GM12891 (cell line): ENCODE results near the gene VWF.

DNA sequence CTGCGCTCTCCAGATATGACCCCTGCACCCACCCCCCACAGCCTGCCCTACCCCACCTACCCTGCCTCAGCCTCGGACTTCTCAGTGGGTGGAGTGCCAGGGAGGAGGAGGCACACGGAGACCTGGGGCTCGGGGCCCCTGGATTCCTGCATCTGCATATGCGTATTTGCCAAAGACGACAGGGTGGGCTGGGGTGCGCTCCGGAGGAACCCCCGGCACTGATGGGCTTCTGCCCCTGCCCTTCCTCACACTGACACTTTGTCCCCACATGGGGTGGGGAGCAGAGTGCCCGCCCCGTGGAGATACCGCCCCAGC lies 206.0 kb downstream of the TSPAN9 start:
- RRBS: no CpG with 5 or more reads among the region's 12 CpGs

GRCh38 chr12:3816071-3816668 lies 57.0 kb downstream of the PARP11 start:
- RRBS: no CpG with 5 or more reads among the region's 4 CpGs

- RRBS: no CpG with 5 or more reads among the region's 4 CpGs
Observed at GRCh38 chr12:3865933-3866732, 7.1 kb downstream of the PARP11 start.

GRCh38 chr12:3870831-3871230 lies 2.4 kb downstream of the PARP11 start:
- RRBS: no CpG with 5 or more reads among the region's 2 CpGs

DNA sequence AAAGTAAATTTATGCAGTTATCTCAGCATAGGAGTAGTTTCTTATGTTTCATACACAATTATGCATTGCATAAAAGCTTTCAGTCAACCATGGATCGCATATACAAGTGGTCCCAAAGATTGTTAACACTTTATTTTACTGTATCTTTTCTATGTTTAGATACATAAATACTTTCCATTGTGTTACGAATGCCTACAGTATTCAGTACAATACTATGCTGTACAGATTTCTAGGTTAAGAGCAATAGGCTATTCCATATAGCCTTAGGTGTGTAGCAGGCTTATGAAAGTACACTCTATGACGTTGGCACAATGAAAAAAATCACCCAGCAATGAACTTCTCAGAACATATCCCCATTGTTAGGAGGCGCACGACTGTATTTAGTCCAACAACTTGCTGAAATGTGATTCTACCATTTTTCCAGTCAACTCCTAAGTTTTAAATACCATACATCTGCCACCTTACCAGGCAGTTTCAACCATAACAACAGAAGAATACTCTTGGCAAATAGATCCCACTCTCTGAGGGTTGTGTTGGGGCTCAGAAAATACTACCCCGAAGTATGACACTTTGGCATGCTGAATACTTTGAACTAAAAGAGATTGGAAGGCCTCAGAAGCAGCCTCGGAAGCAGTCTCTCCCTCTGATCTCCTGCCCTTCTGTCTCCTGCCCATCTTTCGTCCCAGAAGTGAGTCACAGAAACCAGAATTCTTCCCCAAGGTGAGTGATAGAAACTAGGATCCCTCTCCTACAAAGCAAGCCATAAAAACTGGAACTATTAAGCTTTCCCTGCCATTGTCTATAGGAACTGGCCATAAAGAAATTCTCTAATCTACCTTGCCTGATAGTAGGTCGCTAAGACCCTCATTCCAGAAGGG lies 1.7 kb downstream of the PARP11 start:
- RRBS: no CpG with 5 or more reads among the region's 9 CpGs

DNA sequence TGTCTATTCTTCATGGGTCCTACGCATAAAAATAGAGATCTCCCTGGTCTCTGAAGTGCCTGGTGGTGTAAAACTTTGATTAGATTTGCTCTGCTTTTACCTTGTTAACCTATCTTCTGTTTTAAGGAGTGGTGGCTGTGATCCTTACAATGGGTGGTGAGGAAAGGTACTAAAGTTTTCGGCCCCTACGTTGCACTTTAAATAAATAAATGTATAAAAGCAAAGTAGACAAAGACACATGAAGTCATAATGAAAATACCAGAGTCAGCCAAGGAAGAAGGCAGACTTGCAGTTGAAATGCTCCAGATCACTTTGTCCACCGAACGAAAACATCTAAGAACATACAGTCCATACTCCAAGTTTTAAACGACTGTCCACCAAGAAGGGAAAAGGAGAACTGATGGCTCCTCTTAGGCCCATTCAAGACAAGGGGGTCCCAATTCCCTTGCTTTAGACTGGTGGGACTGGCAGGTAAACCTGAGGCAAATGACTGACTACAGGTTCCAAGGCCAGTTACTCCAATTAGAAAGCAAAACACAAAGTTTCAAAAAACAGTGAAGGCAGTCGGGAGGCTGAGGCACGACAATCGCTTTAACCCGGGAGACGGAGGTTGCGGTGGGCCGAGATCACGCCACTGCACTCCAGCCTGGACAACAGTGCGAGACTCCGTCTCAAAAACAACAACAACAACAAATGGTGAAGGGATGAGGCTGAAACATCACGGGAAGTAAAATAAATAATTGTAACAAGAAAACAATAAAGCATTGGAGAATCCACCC lies 757 bp downstream of the PARP11 start:
- RRBS: no CpG with 5 or more reads among the region's 17 CpGs

DNA sequence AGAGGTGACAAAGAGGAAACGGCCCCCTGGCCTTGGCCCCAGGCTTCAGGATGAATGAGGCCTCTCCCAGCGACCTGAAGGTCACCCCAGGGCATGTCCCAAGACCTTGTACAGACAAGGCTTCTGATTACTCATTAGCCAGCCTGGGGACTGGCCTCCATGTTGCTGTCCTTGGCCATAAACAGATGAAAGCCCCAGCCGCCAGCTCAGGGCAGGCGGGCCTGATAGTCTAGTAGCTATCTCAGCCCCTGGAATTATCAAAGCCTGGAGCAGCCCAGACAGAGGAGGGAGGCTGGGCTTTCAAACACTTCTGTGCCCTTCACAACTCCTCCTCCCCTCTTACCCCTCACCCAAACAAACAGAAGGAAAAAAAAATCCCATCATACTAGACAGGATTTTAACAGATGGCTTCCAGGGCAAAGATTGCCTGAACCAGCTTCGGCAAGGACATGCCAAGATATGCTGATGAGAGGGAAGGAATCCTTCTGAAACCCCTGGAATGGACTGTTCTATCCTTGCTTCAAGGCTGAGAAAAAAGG lies 142.3 kb upstream of the PARP11 start:
- RRBS: no CpG with 5 or more reads among the region's 5 CpGs

DNA sequence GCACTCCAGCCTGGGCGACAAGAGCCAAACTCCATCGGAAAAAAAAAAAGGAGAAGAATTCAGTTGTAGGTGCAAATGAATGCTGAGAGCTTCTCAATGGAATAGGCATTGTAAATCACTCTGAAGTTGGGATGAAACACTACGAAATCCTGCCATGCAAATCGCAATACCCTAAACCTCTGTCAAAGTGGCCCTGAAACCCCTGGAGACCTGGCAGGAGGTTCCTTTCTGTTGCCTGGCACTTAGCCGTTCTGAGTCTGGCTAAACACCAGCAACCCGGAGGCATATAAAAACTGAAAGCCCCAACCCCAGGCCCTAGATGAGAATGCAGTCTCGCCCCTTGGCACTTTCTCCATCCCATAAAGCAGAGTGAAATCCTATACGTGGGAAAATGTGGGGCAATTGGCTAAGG lies 151.5 kb upstream of the PARP11 start:
- RRBS: no CpG with 5 or more reads among the region's 8 CpGs

DNA sequence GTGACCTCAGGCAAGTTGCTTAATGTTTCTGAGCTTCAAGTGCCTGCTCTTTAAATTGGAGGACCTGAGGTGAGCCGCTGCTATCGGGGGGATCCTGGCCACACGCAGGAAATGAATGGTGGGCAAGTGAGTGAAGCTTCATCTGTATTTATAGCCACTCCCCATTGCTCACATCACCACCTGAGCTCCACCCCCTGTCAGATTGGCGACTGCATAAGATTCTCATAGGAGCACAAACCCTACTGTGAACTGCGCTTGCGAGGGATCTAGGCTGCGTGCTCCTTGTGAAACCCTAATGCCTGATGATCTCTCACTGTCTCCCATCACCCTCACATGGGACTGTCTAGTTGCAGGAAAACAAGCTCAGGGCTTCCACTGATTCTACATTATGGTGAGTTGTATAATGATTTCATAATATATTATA lies 158.5 kb upstream of the CCND2 start:
- RRBS: no CpG with 5 or more reads among the region's 7 CpGs

DNA sequence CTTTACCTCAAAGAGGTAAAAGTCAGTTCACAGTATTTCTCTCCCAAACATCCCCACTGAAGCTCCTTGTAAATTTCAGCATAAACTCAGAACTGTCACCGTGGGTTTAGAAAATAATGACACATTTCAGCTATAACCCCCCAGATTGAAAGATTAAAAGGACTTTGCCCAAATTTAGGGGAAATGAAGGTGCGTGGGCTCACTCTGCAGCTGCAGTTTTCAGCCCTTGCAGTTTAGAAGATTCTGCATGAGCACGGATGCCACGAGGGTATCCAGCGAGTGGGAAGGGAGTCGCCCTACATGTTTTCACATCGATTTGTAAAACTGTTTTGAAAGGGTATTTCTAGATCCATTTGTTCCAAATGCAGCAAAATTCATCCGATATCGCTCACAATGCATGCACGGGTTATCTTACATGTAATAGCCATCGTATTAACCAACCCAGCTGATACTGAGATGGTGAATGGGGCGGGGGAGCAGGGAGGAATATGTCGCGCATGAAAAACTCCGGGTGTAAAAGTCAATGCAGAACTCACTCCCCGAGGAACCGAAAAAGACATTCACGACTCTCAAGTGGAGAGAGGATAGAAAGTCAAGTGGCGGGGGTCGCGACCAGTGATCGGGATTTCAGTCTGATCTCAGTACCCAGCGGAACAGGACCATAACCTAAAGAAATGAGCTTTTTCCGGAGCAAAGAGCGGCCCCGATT lies 5.0 kb upstream of the CCND2 start:
- RRBS: no CpG with 5 or more reads among the region's 26 CpGs

GRCh38 chr12:4272140-4272984 lies 1.2 kb upstream of the CCND2 start:
- RRBS: 1% methylated on average over 11 of the region's 65 CpGs

- RRBS: no CpG with 5 or more reads among the region's 14 CpGs
Observed at GRCh38 chr12:4302519-4303342, 18.3 kb upstream of the TIGAR start.

DNA sequence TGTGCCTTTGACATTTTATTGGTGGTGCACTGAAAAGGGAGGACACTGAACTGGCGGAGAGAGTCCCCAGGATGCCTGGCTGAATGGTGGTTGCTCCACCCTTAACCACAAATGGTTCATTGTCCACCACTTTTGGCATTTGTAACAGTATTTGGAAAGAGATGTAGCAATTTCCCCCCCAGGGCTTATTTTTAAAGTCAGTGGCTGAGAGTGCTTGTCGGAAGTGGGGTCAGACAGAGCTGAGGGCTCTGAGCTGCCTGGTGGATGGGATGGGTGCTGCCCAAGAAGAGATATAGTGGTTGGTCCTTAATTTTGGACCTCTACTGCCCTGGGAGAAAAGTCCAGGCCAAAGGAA lies 31.5 kb upstream of the FGF6 start:
- RRBS: no CpG with 5 or more reads among the region's 2 CpGs

- RRBS: 19% methylated on average over 3 of the region's 19 CpGs
Observed at GRCh38 chr12:4911001-4911350, 1.3 kb downstream of the KCNA1 start.

GRCh38 chr12:5059500-5059820 lies 15.8 kb downstream of the KCNA5 start:
- RRBS: no CpG with 5 or more reads among the region's 5 CpGs

GRCh38 chr12:5080936-5081443 lies 37.3 kb downstream of the KCNA5 start:
- RRBS: no CpG with 5 or more reads among the region's 15 CpGs

GRCh38 chr12:5333039-5333451 lies 98.9 kb upstream of the NTF3 start:
- RRBS: no CpG with 5 or more reads among the region's 6 CpGs

DNA sequence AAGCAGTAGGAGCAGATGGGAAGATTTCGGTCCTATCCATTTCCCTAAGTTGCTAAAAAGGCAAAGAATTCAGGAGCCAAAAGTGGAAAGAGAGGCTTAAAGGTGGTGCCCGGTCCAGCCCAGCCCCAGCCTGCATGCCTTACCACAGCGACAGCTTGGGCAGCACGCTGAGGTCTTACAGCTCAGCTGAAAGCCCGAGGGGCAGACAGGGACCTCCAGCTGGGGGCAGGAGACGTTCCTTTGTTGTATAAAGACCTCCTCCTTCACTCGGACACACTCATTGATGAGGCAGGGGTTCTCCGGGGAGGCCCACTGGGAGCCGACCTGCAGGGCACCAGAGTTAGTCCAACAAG lies 24.0 kb upstream of the ANO2 start:
- RRBS: no CpG with 5 or more reads among the region's 9 CpGs

DNA sequence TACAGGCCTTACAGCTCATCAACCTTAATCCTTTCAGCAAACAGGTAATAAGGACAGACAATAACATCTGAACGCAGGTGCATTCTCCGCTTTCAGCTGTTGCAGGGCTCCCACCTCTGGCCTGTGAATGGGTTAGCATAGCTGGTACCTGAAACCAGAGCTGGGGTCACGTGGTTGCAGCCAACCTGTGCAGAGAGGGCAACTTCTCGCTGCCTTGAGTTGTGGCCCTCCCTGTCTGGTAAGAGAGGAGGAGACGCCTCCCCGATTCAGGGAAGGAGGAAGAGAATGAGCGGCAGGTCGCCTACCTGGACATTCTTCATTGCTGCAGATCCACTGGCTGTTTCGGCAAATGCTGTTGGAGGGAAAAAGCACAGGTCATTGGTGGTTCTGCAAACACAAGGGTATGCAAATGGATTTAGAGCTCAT lies 53.5 kb downstream of the VWF start:
- RRBS: no CpG with 5 or more reads among the region's 9 CpGs

GRCh38 chr12:6124199-6125317 lies at the start of gene VWF:
TSS of gene VWF (minus strand) at chr12:6124670.
- RRBS: no CpG with 5 or more reads among the region's 6 CpGs